Endometrial microvascular endothelial cells (primary cell): ENCODE results near the genes ULK3, FAM219B, C15orf39 and GOLGA6D.

GRCh38 chr15:74642333-74643302, 27.0 kb downstream of the CLK3 start:
- RAMPAGE, long total RNA = no peak

DNA sequence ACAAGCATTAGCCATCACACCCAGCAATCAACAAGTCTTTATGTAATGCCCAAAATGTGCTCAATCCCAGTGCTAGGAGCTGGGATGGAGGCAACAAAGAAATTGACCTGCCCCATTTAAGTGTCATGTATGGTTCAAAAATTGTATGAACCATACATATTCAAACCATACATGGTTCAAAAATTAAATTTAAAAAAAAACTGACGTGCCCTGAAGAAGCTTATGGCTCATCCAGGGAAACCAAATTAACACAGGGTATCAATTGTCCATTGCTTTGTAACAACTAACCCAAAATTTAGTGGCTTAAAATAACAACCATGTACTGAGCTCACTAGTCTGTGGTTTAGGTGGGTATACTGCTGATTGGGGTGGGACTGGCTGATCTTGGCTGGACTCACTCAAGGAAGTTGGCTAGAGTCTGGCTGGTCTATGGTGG, 13.9 kb upstream of the EDC3 start:
- RAMPAGE, long total RNA = no peak

GRCh38 chr15:74725059-74725426, 285 bp downstream of the CYP1A1 start:
- RAMPAGE, long total RNA = no peak

GRCh38 chr15:74726290-74727218, 1.2 kb upstream of the CYP1A1 start:
- RAMPAGE, long total RNA = no peak

DNA sequence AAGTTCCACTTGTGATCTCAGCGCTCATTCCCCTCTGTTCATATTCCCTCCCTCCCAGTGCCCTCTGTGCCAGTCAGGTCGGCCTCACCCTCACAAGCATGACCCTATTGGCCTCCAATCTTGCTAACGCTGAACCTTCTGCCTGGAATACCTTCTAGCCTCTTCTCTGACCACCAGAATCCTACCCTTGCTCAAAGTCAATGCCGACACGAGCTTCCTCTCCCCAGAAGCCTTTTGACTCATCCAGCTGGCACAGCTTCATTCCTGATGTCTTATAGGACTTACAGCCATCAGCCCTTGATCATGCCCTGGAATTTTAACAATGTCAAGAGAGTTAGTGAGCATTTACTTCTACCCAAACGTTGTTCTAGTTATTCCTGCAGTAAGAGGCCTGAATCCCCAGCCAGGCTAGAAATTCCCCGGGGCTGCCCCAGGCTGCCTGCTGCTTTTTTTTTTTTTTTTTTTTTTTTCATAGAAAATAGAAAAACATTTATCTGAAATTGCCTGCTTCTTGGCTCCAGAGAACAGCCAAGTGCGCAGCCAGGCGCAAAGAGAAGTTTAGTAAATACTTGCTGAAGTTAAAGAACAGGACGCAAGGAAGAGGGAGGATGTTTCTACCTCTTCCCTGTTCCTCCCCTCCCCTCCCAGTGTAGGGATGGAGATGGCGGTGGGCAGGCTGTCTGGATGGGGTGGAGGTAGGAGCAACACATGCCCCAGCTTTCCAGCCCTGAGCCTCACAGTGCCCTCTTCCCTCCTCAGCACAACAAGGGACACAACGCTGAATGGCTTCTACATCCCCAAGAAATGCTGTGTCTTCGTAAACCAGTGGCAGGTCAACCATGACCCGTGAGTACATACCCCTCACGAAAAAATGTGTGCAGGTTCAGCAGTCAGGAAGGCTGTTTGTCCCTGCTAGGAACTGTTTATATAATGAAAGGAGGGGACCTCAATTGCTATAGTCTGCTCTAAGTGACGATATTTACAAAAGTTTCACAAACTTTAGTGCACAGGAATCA, 4.1 kb downstream of the CYP1A2 start:
- RAMPAGE, long total RNA = no peak

DNA sequence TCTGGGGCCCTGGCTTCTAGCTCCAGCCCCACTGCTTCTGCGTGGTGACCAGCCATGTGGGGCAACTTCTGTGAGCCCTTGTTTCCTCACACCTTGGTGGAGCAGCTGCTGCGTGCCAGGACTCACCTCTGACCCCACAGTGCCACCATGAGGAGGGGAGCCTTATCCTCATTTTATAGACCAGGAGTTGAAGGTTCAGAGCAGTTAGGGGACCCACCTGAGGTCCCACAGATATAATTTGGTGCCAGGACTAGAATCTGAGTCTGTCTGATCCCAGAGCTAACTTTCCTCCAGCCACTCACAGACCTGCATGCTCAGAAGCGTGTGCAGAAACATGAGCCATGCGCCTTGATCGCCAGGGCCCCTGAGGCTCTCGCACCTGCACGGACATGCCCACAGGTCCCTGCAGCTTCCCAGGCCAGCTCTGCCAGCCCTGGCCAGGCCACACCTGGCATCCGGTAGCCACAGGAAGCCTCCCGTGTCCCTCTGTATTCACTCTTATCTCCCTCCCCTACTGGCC, 13.0 kb upstream of the LMAN1L start:
- RAMPAGE, long total RNA = no peak

DNA sequence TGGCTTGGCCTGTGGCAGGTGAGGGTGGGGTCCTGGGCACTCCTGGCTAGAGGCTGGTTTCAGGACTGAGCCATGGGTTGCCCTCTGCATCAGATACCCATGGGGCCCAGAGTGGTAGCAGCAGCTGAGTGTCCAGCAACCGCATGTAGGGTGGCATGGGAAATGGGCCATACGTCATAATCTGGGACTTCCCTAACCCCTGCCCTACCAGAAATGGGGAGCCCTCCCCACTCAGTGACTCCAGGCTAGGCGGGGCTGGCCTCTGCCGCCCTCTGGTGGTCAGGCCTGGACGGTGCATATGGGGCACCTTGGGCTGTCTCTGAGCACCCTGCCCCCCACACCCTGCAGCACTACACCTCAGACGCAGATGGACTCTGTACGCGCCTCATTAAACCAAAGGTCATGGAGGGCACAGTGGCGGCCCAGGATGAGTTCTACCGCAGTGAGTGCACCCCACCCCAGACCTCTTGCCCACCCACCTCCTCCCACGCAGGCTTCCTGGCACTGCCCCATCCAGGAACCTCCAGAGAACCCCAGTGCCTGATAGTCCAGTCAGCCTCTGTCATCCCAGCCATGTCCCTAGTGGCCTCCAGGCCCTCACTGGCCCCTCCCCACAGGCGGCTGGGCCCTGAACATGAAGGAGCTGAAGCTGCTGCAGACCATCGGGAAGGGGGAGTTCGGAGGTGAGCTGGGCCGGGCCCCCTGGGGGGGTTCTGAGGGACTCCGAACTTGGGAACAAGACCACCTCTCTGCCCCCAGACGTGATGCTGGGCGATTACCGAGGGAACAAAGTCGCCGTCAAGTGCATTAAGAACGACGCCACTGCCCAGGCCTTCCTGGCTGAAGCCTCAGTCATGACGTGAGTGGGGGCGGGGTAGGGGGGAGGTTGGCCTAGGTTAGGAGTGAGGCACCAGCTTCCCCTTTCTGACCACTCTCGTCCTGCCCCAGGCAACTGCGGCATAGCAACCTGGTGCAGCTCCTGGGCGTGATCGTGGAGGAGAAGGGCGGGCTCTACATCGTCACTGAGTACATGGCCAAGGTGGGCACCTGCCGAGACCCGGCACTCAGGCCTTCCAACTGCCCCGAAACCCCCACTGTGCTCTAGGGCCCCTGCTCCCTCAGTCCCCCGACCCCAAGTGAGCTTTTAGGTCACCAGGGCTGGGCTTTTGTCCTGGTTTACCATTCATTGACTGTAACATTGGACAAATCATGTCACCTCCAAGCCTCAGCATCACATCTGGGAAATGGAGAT, 12.1 kb upstream of the LMAN1L start:
- RAMPAGE, long total RNA = no peak

GRCh38 chr15:74842265-74843436, at the start of gene ULK3:
TSS of gene ULK3 (minus strand) at chr15:74843156.
- RAMPAGE, long total RNA = no peak

DNA sequence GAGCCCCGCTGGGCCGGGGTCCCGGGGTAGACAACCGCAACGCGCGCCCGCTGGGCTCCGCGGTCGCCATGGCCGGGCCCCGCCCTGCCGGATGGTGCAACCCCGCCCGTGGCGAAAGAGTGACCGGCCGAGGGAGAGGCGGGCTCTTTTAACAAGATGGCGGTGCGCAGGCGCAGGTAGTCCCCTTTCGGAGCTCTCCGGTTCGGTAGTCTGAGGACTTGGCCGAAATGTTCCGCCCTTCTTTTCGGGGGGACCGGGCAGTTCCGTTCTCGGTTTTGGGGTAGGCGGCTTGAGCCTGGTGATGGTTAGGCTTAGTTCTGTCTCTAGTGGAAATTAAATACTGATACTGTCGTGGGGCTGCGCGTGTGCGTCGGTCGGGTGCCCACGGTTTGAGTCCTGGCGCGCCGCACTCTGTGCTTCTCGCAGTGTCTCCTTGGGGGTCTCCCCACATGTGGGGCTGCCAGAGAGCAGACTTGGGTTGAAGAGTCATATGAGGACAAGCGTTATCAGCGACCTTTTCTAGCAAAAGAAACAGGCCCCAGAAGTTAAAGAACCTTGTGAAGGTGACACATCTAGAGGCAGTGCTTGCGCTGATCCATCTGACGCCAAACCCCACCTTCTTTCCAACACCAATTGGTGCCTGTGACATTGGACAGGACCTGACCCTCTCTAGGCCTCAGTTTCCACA, at the start of gene FAM219B:
Gene FAM219B, minus strand, starts transcription at position 121 of the 688 bp plus-strand sequence.
- RAMPAGE, long total RNA = no peak

DNA sequence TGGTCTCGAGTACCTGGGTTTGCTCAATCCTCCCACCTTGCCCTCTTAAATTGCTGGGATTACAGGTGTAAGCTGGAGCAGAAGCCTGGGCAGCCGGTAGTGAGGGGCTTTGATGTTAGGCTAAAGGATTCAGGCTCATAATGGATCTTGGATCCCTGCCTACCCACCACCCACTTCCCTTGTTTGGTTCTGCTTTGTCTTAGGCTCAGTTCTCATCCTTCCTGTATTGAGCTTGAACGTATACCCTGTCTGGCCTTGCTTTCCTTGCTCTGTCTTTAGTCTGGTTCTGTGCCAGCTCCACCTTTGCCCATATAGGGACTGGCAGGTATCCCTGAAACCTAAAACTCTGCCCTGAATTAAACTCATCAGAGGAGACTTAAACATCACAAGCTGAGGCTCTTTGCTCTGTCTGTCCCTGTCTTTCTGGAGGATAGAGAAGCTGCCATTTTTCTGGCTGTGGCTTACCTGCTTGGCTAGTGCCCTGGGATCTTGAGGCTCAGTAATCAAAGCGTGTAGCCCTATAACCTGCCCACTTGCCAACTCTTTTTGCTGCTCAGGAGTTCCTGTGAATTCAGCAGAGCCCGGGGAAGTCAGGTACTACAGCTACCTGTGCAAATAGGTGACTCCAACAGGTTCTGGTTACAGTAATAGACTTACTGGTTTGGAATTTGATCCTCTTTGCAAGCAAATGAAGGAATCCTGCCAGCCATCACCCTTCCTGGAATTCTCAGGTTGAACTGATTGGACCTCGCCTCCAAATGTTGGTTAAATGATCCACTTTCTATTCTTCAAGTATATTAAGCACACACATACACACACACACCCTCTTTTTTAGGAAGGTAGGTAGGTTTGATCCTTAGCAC, 2.0 kb downstream of the PPCDC start:
- RAMPAGE, long total RNA = no peak

DNA sequence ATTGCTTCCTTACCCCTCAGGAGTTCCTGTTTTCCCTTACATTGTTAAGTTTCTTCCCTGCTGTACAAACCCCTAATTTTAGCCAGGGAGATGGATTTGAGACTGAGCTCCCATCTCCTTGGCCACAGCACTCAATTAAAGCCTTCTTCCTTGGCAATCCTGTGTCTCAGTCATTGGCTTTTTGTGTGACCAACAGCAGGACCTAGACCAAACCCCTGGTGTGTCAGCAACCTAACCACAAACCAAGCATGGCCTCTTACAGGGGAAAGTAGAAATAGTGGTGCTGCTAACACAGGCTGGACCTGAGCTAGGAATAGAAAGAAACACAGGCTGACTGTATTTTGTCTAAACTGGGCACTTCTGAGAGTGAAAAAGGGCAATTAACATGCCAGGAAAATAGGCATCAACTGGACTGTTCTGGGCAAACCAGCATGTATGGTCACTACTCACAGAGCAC, 37.9 kb downstream of the PPCDC start:
- RAMPAGE, long total RNA = no peak

- RAMPAGE, long total RNA = no peak
These were observed 40.5 kb downstream of the PPCDC start for GRCh38 chr15:75063715-75064367.

DNA sequence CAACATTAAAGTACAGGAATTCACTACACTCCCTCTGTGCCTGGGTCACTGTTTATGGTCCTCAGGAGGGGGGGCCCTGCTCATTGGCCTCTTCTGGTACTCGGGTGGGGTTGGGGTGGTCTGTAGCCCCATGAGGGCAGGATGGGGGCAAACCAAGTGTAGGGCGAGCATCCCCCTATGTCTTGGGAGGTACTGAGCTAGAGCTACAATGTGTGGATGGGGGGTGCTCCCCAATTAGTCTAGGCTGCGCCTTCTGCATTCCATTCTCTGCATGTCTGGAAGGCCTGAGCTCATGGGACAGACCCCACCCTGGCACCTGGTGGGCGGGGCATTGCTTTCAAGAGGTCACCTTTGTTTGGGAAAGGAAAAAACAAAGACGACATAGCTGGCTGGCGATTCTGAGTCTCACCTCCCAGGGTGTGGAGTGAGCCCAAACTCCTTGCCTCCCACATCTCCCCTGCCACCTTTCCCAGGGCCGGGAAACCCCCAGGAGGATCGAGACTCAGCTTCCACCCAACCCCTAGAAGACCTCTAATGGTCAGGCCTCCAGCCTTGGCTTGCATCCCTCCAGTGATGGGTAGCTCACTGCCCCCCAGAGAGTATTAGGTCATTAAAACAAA, 45.0 kb upstream of the C15orf39 start:
- RAMPAGE, long total RNA = no peak

GRCh38 chr15:75201335-75201980, at the start of gene C15orf39:
TSS of gene C15orf39 (plus strand) at chr15:75201882.
- RAMPAGE, long total RNA = no peak

DNA sequence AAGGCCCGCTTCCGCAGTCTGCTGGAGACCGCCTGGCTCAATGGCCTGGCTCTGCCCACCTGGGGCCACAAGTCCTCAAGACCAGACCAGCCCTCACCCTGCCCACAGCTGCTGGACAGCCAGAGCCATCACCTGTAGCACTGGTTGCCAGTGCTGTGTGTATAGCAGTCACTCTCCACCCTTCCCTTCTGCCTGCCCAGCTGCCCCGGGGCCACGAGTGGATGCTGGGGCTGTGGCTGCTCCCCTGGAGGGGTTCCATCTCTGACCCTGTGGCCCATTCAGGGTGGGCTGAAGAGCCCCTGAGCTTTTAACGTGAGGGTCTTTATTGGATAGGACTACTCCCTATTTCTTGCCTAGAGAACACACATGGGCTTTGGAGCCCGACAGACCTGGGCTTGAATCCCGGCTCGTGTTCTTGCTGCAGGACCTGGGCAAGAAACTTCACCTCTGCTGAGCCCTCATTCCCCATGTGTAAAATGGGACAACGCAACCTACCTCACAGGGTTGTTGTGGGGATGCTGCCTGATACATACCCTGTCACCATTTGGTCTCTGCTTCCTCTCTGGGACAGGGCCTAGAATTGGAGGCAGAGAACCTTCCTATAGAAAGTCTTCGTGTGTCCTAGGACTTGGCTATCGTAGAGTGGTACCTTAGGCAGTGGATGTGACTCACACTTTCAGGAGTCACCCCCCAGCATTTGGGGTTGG, 9.4 kb downstream of the C15orf39 start:
- RAMPAGE, long total RNA = no peak

- RAMPAGE, long total RNA = no peak
These were observed at the start of gene GOLGA6D for GRCh38 chr15:75282398-75282979. TSS of gene GOLGA6D (plus strand) at chr15:75282835.

- RAMPAGE, long total RNA = no peak
These were observed 602 bp upstream of the MAN2C1 start for GRCh38 chr15:75369100-75369317.

DNA sequence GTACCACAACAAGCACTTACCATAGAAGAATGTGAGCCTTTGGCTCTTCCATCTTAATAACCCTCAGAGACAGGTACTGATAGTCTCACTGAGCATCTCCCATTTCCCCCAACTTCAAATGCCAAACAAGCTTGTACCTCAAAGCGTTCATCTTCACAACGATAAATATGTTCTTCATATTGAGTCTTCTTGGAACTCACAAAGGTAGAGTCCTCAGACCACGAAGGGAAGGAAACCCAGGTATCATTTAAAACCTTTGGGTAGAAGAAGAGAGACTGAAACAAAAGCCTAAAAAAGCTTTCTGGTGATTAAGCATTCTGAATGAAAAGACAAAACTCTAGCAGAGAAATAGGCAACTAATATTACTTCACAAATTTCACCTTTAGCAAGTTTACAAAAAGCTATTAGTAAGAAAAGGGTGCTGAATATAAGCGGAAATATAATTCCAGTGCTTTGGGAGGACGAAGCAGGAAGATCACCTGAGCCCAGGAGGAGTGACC, 31.5 kb upstream of the MAN2C1 start:
- RAMPAGE, long total RNA = no peak

DNA sequence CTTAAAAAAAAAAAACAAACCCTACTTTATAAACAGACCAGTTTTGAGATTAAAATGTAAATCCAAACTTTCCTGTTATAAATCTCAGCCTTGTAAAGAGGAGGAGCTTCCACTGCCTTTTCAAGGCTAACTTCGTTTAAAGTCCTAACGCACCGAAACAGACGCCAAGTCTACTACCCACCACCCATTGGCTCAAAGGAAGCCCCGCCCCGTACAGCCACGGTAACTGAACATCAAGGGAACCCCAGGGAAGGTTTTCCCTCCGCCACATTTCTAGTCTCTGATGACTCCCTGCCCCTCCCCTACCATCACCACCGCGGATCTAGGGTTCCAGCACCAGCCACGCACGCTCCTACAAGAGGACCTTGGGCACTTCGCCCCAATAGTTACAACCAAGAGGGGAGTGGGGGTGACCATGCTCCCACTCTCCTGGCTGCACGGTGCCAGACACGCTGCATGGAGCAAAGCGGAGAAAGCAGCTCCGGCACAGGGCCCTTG, 1.3 kb downstream of the SIN3A start:
- RAMPAGE, long total RNA = no peak

DNA sequence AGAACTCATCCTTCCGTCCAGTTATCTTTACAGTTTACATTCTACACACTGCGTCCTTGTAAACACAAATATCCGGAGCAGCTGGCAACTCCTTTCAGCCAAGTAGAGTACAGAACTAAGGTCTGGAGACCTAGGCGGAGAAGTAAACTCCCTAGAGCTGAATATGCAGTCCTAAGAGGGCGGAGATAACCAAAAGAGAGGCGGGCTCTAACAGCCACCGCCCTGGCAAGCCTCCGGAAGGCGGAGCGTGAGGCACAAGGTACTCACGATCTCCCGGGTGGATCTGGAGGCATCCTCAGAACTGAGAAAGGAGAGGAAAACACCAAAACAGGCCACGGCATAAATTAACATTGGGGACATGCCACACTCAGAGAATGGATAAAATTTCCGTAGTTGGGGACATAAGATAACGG, 971 bp upstream of the SIN3A start:
- RAMPAGE, long total RNA = no peak